ENCODE measurements around the gene RNF114.

DNA sequence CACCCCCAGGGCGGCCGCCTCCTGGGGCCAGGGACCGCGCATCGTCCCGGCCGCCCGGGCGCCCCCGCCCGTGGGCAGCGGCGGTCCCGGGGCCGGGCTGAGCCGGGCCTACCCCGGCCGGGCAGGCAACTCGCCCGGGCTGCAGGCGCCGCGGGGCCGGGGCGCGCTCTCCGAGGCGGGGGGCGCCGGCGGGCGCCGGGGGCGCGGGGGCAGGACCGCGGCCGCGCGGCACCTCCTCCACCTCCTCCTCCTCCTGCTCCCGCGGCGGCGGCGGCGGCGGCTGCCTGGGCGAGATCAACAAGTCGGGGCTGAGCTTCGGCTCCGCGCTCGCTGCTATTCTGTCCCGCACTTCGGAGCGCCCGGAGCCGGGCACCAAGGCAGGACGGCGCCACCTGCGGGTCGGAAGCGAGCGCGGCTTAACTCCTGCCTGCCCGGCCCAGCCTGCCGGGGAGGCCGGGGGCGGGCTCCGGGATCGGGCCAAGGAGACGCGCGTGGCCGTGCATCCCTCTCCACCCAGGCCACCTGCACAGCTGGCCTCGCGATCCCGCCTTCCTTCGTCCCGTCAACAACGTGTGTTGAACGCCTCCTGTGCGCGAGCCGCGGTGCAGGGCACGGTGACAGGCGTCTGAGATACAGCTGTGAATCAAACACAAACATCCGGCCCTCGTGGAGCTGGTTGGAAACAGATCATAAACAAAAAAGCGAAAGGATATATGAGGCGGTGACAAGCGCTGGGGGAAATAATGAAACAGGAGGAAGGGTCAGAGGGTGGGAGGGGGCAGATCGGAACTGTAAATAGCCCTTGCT is 1.7 kb upstream of the KCNB1 start:
- PRO-cap, result unidirectional peak, minus-strand start at position 255 of the sequence; unidirectional peak, minus-strand start at position 310 of the sequence; unidirectional peak, minus-strand start at position 374 of the sequence
- RAMPAGE, long total RNA, result no peak

DNA sequence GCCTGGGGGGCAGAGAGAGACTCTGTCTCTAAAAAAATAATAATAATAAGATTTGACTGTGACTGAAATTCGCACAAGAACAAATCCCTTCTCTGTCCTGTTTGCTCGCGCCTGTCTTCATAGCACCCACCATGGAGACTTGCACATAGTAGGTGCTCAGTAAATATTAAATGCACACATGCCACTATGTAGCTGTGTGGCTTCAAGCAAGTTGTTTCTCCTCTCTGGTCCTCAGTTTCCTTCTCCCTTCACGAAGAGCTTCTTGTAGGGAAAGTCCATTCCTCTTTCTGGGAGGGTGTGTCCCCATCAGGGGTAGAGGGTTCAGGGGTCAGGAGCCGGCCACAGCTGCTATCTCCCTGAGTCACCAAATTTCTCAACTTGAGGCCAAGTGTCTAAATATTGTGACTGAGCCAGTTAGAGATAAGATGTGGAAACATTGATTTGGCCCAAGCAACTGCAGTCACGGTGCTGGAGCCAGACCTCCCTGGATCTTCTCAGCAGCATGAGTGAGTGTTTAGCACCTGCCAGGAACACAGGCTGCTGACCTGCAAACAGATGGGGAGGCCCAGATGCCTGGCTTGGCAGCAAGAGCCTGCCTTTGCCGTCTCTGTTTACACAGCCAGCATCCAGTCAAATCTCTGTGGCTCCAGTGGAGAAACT is 15.5 kb upstream of the PTGIS start:
- PRO-cap, result no peak
- RAMPAGE, long total RNA, result no peak

- PRO-cap, result no peak
- RAMPAGE, long total RNA, result no peak
These were observed 18.0 kb upstream of the PTGIS start for GRCh38 chr20:49585911-49586275.

- PRO-cap, result no peak
- RAMPAGE, long total RNA, result no peak
These were observed 42.7 kb upstream of the PTGIS start for GRCh38 chr20:49610682-49610968.

DNA sequence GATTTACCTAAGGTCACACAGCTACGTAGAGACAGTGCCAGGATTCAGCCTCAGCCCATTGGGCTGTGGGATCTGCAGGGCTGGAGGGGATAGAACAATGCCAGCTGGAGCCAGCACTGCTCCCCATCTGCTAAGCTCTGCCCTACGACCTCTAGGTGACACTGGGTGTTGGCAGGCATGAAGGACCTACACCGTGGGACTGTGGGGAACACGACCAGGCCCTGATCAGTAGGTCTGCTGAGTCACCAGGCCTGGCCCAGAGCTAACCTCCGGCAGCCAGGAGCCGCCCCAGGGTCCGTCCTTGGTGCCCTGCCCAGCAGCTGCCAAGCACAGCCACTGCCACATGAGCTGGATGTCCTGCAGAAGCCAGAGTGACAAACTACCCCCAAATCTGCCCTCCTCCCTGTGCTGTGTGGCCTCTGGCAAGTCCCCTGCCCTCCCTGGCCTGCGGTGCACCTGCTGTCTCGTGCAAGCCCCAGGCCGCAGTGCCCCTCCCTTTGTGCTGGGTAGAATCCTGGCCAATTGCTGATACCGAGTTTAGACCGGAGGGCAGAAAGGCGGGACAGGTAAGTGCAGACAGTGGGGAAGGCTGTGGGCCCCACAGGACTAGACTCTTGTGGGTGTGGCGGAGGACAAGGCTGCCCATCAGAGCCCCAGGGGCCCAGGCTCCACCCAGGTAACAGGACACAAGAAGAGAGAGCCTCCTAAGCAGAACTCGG is 47.7 kb upstream of the PTGIS start:
- PRO-cap, result no peak
- RAMPAGE, long total RNA, result no peak

DNA sequence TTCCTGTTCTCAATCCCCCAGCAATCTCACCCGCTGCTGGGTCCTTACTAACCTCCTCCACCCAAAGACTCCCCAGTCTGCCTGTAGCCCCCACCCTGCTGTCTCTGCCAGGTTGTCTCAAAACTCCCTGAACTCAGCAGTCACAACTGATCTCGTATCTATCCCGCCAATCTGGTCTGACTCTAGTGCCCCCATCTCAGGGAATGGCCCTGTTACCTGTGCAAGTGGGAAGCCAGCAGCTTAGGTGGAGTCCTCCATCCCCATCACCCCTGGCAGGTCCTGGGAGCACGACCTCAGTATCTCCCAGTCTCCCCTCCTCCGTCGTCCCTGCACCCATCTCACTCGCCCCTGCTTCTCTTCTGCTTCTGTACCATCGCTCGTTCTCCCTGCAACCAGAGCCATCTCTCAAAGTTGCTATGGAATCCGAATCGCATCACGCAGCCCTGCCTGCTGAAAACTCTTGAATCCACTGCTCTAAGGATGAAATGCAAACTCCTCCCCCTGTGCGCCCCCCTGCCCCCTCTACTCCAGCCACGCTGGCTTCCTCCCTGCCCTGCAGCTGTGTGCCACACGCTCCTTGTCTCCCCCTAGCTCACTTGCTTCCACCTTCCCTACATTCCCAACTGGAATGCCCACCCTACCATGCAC is 63.9 kb upstream of the PTGIS start:
- PRO-cap, result no peak
- RAMPAGE, long total RNA, result no peak

GRCh38 chr20:49643315-49643793 is 70.3 kb downstream of the B4GALT5 start:
- PRO-cap, result no peak
- RAMPAGE, long total RNA, result no peak

DNA sequence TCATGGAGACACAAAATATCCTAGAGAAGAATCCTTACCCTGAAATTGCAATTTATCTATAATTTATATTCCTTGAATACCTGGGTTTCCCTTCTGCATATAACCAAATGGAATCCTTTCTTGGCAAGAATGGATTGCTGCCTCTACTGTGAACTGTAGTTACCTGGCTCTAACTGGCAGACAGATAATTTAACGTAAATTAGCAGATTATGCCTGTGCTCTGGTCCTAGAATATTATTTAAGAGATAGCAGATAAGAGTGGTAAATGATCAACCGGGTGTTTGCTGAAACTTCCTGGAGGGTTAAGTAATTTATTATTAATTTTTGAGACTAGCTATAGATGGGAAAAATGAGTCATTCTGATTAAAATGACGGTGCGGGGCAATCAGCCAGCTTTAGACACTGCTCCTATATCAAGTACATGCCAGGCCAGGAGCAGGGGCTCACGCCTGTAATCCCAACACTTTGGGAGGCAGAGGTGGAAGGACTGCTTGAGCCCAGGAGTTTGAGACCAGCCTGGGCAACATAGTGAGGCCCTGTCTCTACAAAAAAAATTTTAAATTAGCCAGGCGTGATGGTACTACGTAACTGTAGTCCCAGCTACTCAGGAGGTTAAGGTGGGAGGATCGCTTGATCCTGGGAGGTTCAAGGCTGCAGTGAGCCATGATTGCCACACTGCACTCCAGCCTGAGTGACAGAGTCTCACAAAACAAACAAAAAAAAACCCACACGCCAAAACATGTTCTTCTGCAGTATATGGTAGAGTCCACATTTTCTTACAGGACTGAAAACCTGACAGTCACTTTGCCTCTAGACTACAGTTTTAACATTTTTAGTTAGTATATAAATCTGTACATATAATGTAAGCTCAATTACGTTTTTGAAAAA is 22.6 kb downstream of the B4GALT5 start:
- PRO-cap, result no peak
- RAMPAGE, long total RNA, result start-site peak on the minus strand centred at position 255 of the sequence, 660 bp wide, 9 reads

GRCh38 chr20:49747769-49748213 is 34.1 kb upstream of the B4GALT5 start:
- PRO-cap, result no peak
- RAMPAGE, long total RNA, result no peak

DNA sequence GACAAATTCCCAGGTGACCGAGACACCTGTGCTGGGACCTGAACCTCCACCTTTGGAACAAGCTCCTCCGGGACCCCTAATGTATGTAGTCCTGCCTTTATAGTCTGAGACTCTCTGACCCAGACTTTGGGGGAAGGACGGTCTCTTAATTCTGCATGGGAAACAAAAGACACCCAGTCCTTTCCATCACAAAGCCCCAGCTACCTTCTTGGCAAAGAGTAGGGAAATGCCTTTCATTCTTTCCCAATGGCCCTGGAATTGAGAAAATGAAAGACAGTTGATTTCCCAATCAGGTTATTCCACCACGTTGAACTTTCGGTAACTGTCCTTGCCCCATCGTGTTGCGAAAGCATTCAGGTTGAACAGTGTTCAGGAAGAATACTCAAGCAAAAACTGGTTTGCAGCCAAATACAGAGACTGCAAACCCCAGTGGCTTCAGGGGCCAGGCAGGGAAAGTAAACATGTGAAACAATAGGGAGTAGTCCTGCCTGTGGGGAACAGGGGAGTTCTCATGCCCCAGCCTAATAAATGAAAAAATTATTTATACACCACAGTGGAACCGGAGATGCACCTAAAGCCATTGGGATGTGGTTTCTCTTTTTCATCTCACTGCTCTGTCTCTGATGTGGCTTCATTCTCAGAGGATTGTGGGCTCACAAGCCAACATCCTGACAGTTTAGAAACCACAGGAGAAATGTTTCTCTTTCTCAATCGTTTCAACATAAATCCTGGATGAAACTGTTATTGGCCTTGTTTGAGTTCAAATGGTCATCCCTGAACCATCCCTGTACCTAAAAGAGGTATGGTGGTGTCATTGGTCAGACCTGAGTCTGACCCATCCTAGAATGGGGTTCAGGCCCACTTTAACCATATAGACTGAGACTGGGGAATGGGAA is 44.2 kb upstream of the SLC9A8 start:
- PRO-cap, result no peak
- RAMPAGE, long total RNA, result no peak

DNA sequence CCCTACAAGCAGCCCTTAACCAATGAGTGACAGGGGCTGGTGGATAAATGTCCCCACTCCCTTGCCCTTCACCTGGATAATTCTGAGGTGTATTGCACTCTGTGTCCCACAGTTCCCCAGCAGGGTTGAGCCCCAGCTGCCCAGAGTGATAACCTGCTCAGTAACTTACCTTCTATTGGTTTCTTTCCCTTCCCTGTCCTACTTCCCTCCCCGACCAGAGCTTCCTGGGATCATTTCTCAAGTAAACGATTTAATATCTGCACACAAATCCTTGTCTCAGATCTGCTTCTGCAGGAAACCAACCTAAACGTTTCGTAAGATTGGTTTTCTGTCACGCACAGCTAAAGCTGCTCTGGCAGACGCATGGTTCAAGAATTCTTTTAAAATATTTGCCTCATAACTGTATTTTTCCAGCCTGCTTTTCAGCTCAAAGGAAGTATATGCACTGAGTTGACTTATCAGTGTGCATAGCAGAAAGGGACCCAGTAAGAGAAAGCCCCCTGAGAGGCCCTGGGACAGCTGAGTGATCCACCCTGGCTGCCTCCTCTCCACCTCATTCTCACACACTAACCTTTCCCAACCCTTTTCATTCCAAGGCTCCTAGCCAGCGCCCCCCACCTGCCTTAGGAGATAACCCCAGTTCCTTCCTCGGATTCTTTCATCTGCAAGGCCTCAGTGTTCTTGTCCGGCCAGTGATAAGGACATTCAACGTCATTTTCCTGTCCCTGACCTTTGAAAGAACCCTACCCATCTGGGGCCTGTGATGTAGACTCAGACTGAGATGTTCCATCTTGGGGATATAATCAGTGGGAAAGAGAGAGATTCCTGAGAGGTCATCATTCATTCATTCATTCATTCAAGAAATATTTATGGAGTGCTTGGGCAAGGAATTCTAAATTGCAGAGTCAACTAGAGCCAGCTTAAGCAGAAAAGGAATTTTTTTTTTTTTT is 22.5 kb upstream of the SLC9A8 start:
- PRO-cap, result no peak
- RAMPAGE, long total RNA, result no peak

DNA sequence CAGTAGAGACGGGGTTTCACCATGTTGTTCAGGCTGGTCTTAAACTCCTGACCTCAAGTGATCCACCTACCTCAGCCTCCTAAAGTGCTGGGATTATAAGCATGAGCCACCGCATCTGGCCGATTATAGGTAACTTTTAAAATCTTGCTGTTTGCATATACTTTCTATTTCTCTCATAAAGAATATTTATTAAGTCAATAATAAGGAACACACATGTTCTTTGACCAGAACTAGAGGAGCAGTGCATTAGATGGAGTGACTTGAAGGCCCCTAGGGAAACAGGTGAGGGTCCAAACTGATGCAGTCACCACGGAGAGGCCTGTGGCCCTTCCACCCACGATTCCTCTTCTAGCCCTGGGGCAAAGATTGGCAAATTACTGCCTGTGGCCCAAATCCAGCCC is 19.8 kb downstream of the SPATA2 start:
- PRO-cap, result no peak
- RAMPAGE, long total RNA, result no peak

DNA sequence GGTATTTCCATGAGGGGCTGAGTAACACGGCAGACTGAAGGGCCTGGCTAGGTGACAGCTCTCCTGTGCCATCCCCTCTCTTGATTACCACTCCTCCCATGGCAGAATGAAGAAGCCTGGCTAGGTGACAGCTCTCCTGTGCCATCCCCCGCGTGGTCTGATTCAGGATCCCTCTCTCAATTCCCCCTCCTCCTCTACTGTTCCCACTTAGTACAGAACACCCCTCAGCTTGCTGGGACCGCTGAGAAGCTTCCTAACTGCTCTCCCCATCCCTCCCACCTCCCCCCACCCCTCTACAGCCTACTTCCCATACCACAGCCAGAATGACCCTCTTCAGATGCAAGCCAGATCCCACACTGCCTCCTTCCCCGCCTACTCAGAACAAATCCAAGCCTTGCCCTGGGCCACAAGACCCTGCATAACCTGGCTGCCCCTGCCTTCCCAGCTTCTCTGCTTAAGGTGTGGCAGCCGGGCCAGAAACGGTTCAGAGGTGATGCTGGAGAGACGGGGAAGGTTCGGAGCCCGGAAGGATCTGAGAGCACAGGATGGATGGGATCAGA is 7.7 kb downstream of the SPATA2 start:
- PRO-cap, result no peak
- RAMPAGE, long total RNA, result no peak

- PRO-cap, result bidirectional peak, plus-strand start at chr20:49936399, minus-strand start at chr20:49936275
- RAMPAGE, long total RNA, result start-site peak on the plus strand at chr20:49936394-49936404, 411 reads
These were observed at the start of gene RNF114 for GRCh38 chr20:49935646-49936526. RNF114 (plus strand) TSS chr20:49936397.

- PRO-cap, result no peak
- RAMPAGE, long total RNA, result no peak
These were observed 16.2 kb downstream of the RNF114 start for GRCh38 chr20:49952202-49953075.

GRCh38 chr20:49978801-49979677 is 3.7 kb upstream of the SNAI1 start:
- PRO-cap, result no peak
- RAMPAGE, long total RNA, result no peak

GRCh38 chr20:50040986-50041507 is 58.3 kb downstream of the SNAI1 start:
- PRO-cap, result no peak
- RAMPAGE, long total RNA, result no peak

DNA sequence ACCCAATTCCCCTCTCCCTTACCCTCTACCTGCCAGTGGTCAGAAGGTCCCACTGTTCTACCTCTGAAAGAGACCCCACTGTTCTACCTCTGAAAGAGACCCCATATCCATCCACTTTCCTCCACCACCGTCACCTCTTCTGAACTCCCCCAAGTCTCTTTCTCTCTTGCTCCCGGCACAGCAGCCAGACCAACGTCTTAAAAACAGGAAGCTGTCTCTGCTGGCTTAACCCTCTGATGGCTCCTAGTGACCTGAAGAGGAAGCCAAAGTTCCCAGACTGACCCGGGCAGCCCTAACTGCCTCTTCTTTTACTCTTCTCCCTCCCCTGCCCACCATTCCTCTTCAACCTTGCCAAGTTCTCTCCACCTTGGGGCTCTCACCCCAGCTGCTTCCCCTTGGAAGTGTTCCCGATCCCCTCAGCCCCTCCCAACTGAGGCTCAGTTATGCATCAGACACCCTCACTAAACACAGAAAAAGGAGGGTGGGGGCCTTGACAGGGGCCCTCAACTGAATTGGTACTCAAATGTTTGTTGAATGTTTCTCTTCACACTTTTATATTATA is 27.0 kb downstream of the UBE2V1 start:
- PRO-cap, result no peak
- RAMPAGE, long total RNA, result no peak

GRCh38 chr20:50111196-50111738 is 1.7 kb downstream of the UBE2V1 start:
- PRO-cap, result no peak
- RAMPAGE, long total RNA, result no peak

DNA sequence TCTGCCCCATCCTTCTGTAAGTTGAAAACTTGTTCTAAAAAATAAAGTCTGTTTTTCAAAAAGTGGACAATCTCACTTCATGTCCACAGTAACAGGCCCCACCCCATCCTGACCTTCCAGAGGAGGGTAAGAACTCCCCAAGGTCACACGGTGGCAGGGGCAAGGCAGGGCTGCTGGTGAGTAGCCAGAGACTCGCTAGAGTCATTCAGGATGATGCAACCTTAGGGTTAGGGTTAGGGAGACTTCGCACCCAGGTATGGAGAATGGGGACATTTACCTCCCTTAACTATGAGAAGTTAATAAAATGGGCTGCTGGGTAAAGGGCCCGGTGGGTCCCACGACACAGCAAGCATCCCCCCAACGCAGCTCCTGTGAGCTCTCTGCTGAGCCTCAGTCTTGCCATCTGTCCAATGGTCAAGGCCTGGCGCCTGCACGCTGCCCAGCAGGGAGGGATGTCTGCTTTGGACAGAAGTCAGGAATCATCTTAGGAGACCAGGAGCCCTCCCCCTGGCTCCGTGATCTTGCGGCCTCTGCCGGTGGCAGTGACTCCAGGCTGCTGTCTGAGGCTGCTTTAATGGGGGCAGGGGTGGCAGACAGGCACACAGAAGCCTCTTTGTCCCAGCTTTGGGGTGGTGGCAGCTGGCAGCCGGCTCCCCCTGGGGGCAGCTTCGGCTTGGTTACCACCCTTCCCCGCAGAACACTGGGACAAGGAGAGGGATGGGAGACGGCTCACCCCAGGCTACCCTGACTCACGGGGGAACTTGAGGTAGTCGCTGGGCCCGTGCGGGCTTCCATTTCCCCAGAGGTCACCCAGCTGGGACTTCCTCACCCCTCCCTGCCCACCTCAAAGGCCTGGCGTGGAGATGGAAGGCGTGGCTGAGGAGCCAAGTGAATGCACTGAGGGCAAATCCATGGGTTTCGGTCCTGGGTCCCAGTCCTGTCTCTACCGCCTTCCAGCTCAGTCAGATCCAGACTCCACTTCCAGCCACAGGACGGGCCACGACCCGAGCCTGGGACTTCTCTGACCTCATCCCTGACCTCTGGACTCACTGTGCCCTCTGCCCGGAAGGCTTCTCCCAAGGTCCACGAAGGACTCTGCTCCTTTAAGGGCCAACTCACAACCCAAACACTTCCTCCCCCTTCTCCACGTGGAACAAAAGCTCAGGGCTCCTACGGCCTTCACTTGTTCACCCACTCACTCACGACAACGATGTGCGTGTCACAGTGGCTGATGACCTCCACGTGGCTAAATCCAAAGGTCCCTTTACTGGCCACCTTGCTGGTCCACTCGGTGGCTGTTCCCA is 14.9 kb downstream of the PEDS1 start:
- PRO-cap, result no peak
- RAMPAGE, long total RNA, result start-site peak on the minus strand centred at position 167 of the sequence, 85 bp wide, 5 reads; start-site peak on the minus strand centred at position 519 of the sequence, 64 bp wide, 5 reads

All from vagina (tissue), 1 donor.